ENCODE measurements around a stretch of chr10.

- PRO-cap = no peak
These were observed 16.2 kb downstream of the USP6NL start for GRCh38 chr10:11595131-11595832.

- PRO-cap = no peak
These were observed 42.7 kb upstream of the ECHDC3 start for GRCh38 chr10:11699228-11700085.

GRCh38 chr10:11757107-11758137 is 15.2 kb downstream of the ECHDC3 start:
- PRO-cap = no peak

DNA sequence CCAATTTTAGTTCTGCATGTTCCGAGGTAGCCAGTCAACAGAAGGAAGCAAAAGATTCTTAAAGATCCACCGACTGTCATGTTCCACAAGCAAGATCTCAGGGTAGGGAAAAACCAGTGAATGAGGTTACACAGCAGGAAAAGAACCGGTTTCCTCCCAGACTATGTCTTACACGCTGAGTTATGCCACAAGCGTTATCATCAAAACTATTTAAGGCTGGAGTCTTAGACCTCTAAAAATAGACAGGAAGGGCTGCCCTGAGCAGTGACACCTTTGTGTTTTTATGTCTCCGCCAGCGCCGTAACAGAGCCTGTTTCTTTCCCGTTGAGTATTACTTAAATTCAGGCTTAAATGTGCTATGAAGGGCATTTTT is 48.3 kb downstream of the PROSER2 start:
- PRO-cap = no peak

- PRO-cap = no peak
These were observed 7.5 kb downstream of the UPF2 start for GRCh38 chr10:12035089-12035473.

DNA sequence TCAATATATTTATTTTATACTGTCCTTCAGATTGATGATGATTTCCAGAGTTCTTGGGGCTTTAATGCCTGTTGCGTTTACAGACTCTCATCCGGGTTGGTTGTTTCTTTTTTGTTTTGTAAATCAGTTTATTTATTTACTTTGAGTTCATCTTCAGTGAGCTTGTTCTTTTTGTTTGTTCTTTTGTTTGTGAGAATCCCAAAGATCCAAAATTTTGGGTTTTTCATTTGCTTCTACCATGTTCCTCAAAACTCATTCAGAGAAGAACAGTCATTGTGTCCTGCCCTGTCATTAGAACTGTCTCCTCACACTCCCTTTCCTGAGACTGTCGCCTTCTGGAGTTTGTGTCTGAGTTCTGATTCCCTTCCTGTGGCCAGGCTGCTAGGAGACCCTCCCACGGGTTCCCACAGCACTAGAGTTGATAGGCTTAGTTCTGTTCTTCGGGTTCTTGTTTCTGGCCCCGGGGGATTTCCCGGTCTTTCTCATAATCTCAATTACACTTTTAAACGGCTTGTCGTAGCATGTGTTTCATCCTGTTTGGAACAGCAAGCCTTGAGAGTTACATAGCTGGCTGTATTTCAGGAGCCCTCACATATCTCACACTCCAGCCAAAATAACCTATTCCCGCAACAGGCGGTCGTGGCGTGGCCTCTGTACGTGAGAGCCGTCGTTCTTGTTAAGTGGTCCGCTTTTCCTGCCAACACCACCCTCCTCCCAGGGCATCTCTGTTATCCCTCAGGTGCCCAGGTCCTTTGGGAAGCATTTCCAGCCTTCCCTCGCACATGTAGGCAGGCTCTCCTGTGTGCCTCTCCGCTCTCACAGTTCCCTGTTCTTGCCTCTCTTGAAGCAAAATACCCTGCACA is 45.8 kb downstream of the CDC123 start:
- PRO-cap = no peak

- PRO-cap = no peak
These were observed 54.3 kb downstream of the CDC123 start for GRCh38 chr10:12250142-12250809.

DNA sequence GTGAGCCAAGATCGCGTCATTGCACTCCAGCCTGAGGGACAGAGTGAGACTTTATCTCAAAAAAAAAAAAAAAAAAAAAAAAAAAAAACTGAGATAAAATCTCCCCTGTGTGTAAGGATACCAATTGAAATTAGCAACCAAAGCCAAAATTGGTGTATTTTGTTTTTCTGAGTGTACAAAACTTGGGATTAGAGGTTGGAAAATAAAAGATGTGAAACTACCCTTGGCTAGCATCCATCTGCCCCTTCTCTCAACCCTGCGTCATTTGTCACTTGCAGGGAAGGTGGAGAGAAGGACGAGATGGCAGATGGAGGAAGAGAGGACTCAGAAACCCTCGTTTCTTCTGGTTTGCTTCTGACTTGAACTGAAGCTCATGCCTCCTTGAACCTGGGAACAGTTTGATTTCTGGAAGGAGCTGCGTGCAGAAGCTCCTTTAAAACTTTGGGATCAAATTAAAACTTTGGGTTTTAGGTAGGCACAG is 16.1 kb upstream of the CAMK1D start:
- PRO-cap = no peak

GRCh38 chr10:12348720-12349284 is 545 bp upstream of the CAMK1D start:
- PRO-cap = no peak

- PRO-cap = no peak
These were observed 39.9 kb downstream of the CAMK1D start for GRCh38 chr10:12389084-12389882.

GRCh38 chr10:12412826-12413697 is 63.7 kb downstream of the CAMK1D start:
- PRO-cap = no peak

DNA sequence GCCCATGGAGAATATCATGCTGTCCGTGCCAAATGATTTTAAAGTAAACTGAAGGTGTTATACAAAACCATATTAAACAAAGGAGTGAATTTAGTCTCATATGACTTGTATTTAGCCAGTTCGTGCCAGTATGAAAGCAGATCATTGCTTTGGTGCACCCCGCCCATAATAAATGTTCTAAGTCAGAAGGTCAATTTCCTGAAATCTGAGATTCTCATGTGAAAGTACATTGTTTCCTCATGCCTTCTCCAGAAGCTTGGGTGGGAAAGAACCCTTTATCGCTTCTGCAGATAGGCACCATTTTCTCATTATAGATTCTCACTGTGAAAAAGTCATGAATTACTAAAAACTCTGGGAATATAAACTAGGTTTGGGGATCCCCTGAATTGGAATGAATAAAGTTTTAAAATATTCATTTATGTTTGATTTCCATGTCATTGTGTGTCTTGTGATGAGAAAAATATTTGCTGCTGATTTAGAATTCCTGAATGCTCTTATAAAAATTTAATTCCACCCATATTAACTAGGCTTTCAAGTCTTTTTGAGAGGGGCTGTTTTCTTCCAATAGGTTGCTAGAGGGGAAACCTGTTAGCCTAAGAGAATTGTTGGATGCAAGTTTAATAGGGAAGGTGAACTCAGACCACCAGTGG is 106.6 kb downstream of the CAMK1D start:
- PRO-cap = no peak

- PRO-cap = no peak
These were observed 265.9 kb downstream of the CAMK1D start for GRCh38 chr10:12615304-12615606.

GRCh38 chr10:13270873-13271227 is 29.0 kb downstream of the PHYH start:
- PRO-cap = no peak

DNA sequence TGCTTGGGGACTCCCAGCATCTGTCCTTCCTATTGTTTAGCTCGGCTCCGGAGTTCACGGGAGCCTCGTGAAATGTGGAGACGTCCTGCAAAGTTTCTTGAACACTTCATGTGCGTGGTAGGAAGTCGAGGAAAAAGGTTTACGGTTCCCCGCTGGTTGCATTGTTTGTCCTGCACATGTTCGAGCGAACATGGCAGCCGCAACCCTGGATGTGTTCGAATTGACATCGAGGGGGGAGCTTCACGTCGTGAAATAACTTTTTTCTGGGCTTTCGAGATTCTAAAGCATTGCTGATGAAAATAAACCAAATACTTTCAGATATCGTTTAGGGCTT is 567 bp upstream of the SEPHS1 start:
- PRO-cap = no peak

GRCh38 chr10:13483879-13484409 is 44.9 kb downstream of the BEND7 start:
- PRO-cap = no peak

DNA sequence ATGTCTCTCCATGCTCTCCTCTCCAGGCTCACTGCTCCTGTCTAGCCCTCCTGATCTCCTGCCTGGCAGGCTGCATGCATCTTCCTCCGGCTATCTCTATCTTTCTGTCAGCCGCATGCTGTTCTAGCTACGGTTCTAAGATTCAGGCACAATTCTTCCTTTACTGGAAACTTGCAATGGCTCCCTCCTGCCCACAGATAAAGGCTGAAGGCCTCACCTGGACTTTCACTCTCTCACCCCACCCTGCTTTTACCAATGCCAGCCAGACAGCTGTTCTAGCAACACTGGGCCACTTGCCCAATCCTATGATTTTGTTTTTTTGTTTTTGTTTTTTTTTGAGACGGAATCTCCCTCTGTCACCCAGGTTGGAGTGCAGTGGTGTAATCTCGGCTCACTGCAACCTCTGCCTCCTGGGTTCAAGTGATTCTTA is 38.3 kb downstream of the BEND7 start:
- PRO-cap = no peak

DNA sequence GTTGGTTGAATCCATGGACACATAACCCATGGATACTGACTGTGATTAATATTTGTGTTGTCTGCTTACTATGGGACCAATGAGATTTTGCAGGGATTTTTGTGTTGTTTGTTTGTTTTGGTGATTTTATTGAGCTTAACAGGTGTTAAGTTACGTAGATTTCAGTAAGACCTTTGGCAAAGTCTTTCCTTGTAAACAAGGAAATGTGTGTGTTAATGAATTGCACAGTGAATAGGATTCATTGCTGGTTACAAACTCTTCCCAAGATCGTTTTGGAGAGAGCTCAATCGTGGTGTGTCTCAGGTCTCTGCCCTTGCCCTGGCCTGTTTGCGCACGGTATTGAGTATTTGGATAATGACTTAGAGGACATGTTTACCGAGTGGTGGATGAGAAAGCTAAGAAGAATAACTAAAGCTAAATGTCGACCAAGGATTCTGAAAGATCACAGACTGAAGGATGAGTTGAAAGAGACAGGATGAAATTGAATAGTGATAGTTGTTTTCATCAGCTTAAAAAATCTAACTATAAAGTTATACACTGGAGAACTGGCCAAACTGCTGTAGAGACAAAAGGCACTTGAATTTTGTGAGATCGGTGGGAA is 41.9 kb downstream of the PRPF18 start:
- PRO-cap = no peak

DNA sequence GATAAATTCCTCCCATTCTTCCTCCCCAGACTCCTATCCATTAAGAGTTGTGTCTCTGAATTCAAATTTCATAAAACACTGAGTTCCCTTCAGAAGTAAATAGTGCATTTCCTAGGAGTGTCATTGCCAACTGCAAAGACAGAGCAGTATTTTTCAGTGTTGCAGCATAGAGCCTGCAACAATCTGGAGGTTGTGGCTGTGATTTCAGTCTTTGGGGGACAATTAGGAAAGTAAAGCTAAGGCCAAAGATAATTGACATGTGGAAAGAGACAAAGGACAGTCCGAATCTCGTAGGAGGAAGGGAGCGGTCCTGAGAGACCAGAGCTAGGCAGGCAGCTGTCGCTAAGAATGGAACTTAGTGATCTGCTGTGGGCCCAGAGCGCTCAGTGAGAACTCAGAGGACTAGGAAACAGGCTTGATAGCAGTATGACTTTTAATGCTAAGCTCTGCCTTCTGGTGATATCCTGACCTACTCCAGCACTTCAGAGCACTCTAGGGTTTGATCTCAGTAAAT is 46.2 kb downstream of the PRPF18 start:
- PRO-cap = no peak

- PRO-cap = no peak
These were observed 46.9 kb downstream of the PRPF18 start for GRCh38 chr10:13633588-13634190.